ENCODE measurements around the gene VLDLR.

GRCh38 chr9:2162556-2163285, 147.6 kb downstream of the SMARCA2 start:
- RRBS: no CpG with 5 or more reads among the region's 7 CpGs

- RRBS: no CpG with 5 or more reads among the region's 8 CpGs
These were observed 157.5 kb downstream of the SMARCA2 start for GRCh38 chr9:2172646-2173025.

DNA sequence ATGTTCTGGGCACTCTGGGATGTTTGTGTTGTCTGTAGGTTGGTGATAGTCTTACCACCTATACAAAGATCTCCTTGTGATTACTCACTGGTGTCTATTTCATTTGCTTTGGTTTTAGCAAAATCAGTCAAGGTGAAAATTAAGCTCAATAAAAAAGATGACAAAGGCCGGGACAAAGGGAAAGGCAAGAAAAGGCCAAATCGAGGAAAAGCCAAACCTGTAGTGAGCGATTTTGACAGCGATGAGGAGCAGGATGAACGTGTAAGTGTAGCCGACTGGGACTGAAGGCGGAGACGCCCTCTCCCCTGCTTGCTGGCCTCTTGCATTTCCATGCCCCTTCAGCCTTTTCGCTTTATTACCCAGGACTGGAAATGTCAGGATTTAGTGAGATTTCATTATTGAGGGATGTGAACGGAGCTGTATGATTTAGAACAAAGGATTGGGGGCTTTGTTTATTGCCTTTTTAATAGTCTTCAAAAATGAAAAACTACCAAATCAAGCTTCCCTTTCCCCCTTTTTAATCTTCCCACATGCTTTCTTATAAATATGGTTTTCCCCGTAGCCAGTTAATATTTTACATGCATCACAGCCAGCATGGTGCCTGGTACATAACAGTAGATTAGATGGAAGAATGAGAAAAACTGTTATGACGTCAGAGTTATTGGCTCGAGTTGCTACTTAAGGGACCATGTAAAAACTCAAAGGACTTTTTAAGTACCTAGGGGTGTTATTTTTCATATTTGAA, 176.2 kb downstream of the SMARCA2 start:
- RRBS: no CpG with 5 or more reads among the region's 13 CpGs

GRCh38 chr9:2275755-2276170, 260.6 kb downstream of the SMARCA2 start:
- RRBS: no CpG with 5 or more reads among the region's 12 CpGs

DNA sequence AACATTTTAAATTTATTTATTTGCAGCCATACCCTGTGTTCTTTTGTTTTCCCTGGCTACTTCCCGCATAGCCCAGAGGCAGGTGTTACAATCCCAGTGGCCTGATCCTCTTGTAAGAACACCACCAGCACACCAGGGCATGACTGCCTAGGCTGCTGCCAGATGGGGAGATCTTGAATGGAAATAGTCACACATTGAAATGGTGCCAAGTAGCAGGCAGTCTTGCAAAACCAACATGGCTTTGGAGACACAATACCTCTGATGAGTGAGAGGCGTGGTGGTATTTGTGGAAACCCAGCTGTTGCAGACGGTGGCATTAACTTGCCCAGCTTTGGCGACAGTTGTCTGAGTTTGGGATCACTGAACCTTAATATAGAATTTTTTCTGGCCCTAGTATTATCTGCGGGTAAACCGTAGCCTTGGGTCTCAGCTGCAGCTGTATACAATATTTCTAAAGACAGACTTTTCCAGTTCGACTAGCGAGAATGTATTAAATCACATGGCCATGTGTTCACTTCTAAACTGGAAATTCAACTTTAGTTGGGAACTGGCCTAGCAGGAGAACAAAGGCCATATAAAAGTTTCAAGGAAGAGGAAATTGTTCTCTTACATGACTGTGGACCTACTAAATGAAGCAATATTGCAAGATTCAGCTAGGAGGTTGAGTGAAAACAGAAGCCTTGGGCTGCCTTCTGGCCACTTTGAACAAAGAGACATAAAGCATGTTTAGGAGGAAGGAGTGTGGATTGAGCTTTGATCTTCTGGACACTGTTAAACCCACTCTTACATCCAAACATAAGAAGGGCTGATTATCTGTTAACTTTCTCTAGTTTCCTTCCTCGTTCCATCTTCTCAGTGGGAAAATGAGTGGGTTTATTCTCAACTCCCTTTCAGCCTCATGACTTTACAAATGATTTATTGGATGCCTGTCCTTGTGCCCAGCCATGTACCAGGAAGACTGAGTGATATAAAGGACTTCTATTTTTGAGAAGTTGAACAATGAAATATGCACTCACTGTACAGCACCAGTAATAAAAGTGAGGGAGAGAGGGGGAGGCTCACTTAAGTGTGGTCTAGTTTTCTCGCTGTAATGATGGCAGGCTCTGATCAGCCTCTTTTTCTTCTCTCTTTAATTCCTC, 277.2 kb downstream of the SMARCA2 start:
- RRBS: no CpG with 5 or more reads among the region's 10 CpGs

DNA sequence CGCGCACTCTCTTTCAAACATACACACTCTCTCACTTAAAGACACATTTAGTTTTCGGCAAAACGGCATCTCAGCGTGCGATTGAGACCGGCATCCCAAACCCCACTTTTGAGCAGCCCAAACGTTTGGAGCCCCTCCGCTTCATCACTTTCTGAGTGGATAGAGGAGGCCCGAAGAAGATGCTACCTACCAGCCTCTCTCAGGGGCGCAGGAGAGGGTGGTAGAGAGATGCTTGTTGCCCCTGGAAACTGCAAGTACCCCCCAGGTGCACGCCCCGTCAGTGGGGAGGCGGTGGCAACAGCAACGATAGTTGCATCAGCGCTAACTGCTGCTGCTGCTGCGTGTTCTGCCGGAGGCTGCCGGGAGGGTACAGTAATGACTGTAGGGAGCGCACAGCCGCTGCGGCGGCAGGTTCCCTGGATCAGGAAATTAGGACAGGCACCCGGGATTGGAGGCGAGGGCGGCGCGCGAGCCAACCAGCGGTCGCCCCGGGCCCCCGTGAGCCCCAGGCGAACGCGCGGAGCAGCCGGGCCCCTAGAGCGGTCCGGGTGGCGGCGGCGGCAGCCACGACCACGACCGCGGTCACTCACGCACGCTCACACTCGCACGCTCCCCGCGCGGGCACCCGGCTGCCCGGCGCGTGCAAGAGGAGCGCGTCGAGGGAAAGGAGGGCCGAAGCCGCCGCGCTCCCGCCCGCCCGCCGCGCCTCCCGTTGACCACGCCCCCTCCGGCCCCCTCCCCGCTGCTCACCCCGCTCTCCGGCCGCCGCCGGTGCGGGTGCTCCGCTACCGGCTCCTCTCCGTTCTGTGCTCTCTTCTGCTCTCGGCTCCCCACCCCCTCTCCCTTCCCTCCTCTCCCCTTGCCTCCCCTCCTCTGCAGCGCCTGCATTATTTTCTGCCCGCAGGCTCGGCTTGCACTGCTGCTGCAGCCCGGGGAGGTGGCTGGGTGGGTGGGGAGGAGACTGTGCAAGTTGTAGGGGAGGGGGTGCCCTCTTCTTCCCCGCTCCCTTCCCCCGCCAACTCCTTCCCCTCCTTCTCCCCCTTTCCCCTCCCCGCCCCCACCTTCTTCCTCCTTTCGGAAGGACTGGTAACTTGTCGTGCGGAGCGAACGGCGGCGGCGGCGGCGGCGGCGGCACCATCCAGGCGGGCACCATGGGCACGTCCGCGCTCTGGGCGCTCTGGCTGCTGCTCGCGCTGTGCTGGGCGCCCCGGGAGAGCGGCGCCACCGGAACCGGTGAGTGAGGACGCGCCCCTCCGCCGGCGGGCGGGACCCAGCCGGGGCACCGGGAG, at the start of gene VLDLR:
VLDLR (plus strand) TSS at position 749 of the 1,289 bp plus-strand sequence.
- RRBS: 1% methylated on average over 44 of the region's 124 CpGs

GRCh38 chr9:2657199-2657787, 35.7 kb downstream of the VLDLR start:
- RRBS: no CpG with 5 or more reads among the region's 9 CpGs

DNA sequence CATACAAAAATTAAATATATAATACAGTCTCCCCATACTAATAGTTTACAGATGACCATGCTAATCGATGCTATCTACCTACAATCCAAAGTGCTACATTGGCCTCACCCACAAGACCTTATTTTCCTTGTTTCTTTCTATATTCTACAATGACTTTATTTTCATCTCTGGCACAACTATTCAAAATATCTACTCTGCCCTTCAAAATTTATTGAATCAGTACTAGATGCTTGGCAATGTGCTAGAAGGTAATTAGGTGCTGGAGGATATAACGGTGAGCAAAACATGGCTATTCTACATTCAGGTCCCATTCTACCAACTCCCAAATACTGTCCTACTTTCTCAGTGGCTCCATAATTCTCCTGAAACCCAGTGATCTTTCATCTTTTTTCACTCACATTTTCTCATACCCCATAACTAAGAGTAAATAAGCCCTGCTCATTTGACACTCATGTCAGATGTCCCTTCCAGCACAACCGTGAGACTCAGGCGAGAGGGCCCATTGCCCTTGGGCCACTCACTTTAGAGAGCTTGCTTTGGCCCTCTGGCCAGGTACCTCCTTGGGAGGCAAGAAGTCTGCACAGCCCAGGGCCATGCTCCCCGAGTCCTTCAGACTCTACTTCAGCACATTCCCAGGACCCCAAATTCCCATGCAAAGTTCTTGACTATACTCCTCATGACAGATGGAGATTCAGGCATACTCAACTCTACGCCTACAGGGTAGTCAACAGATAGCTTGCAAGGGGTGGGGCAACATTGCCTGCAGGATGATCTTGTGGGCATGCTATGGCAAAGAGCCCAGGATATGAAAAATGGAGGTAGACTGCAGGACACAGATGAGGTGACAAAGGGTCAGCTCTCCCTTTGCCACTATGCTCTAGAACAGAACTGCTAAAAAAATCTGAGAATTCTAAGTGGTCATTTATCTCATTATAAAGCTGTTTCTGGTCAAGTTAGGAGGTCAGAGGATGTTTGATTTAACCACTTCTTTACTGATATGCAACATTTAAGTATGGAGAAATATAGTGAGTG, 33.6 kb downstream of the RFX3 start:
- RRBS: no CpG with 5 or more reads among the region's 6 CpGs

- RRBS: no CpG with 5 or more reads among the region's 5 CpGs
These were observed 17.5 kb downstream of the RFX3 start for GRCh38 chr9:3508145-3508941.

GRCh38 chr9:3527212-3527614, 1.4 kb upstream of the RFX3 start:
- RRBS: no CpG with 5 or more reads among the region's 9 CpGs

GRCh38 chr9:3793806-3794624, 268.2 kb upstream of the RFX3 start:
- RRBS: no CpG with 5 or more reads among the region's 8 CpGs

- RRBS: no CpG with 5 or more reads among the region's 15 CpGs
These were observed 215.5 kb downstream of the GLIS3 start for GRCh38 chr9:4084285-4084847.

DNA sequence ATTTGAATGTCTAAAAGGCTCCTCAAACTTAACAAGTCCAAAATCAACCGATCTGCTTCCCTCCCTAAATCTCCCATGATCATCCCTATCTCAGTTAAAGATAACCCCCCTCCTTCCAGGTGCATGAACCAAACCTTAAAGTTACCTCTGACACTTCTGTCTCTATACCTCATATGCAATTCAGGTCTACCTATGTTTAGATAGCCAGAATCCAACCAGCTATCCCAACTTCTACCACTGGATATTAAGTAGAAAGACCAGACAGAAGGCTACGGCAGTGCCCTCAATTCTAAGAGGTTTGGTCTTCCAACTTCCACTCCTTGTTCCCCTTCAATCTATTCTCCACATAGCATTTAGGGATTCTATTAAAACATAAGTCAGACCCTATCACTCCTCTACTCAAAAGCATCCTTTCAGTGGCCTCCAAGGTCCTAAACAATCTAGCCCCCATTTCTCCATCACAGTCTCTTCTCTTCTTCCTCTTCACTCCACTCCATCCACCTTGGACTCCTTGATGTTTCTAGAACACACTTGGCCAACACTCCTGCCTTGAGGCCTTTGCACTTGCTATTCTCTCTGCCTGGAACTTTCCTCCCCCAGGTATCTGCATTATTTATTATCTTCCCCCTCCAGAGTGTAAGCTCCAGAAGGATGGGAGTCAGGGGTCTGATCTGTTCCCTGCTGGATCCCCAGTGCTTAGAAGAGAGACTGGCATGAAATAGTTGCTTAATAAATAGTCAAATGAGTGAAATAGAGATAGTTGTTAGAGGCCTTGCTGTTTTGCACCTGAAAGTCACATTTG, 195.5 kb downstream of the GLIS3 start:
- RRBS: no CpG with 5 or more reads among the region's 2 CpGs

DNA sequence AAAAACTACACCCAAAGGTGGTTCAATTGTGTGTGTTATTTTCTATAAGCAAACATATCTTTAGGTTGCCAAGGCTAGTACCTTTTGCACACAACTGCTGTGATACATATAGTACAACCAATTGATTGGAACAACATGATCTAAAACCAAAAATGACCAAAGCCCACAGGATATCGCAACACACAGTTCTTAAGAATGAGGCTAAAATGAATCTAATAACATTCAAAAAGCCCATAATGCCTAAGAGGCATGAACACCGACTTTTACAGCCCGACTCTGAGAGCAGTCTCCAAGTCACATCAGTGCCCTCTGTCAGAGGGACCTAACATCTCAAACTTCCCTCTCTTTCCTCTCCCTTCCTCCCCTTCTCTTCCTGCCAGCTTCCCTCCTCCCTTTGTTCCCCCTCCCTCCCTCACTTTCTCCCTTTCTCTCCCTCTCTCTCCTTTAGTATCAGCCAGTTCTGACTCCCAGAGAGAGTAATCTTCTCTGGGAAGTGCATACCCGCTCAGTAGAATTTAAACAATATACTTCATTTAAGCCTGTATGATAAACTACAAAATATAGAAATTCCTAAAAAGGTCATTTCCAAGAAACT, 154.4 kb downstream of the GLIS3 start:
- RRBS: no CpG with 5 or more reads among the region's 4 CpGs

DNA sequence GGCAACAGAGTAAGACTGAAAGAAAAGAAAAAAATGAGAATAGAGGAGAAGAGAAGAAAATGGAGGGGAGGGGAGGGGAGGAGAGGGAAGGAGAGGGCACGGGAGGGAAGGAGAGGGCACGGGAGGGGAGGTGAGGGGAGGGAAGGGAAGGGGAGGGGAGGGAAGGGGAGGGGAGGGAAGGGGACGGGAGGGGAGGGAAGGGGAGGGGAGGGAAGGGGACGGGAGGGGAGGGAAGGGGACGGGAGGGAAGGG, 23.7 kb downstream of the GLIS3 start:
- RRBS: no CpG with 5 or more reads among the region's 5 CpGs

DNA sequence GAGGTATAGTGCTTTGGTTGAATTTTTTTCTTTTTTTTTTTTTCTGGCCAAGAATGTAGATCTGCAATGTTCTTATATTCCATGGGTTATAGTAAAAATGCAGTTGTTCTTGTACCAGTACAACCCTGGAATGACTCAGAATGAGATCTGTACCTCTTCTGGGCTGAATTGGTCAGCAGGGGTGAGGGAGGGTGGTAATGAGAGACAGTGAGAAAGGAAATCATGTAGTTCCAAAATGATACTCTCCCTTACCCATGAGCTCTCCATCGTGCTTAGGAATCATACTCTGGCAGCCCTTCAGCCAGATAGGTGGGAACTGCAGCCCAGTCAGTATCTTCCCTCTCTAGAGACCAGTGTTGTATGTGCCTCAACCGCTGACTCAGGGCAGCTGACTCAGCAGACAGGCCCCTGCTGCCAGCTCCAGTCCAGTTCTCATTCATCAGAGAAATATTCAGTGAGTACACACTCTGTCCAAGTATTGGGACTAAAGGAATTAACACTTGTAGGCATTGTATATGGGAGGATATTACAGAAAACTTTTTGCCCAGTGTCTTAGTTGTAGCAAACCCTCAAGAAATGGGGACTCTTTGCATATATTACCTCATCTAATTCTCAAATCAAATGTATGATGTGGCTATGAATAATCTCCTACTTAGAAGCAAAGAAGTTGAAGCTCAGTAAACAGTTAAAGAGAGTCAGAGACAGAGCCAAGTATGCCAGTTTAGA, 2.3 kb upstream of the GLIS3 start:
- RRBS: no CpG with 5 or more reads among the region's 2 CpGs

DNA sequence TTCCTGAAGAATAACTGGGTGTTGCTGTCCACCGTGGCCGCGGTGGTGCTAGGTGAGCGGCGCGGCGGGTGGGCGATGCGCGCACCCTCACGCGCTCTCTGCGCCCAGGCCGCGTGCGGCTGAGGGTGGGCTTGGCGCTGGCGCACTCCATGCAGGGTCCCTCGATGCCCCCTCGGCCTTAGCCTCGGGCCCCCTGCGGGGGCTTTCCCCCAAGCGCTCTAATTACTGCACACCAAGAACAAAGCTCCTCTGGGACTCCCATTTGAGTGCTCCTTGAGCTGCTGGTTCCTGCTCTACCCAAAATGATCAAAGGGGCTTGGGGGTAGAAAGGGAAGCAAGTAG, 422 bp downstream of the SLC1A1 start:
- RRBS: no CpG with 5 or more reads among the region's 23 CpGs

GRCh38 chr9:4840477-4841146, 47.9 kb downstream of the RCL1 start:
- RRBS: no CpG with 5 or more reads among the region's 3 CpGs

DNA sequence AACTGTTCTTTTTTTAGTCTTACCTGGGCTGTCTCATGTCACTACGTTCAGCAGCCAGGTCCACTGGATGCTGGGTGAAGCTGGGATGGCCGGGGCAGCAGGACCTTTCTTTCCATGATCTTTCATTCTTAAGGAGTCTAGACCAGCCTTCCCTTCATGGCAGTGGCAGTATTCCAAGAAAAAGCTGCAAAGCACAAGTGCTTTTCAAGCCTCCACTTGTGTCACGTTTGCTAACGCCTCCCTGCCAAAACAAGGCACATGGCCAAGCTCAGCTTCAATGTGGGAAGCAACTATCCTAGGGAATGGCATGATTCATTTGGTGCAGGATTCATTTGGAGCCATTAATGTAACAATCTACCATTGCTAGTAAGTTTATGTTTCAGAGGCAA, 94.8 kb downstream of the RCL1 start:
- RRBS: no CpG with 5 or more reads among the region's 4 CpGs

All from Jurkat, Clone E6-1 (cell line).